Hepatocyte (in vitro differentiated cells and primary cell): ENCODE data around the genes HID1, CDR2L, ARMC7 and GRB2.

GRCh38 chr17:74567113-74567700, 21.3 kb upstream of the CD300C start:
- RAMPAGE, long total RNA, result no peak
- RRBS, result no CpG with 5 or more reads among the region's 4 CpGs

DNA sequence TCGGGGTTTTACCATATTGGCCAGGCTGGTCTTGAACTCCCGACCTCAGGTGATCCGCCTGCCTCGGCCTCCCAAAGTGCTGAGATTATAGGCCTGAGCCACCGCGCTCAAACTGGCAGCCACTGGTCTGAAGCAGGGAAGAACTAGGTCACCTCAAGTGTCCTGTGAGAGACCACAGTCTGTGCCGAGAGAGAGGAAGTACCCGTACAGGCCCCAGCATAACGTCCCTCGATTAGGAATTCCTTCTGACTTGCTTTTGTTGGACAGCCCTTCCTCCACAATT, 13.7 kb upstream of the CD300E start:
- RAMPAGE, long total RNA, result no peak
- RRBS, result no CpG with 5 or more reads among the region's 10 CpGs

- RAMPAGE, long total RNA, result no peak
- RRBS, result no CpG with 5 or more reads among the region's 26 CpGs
Observed at GRCh38 chr17:74744648-74745608, 3.5 kb upstream of the NHERF1 start.

- RAMPAGE, long total RNA, result no peak
- RRBS, result 38% methylated on average over 2 of the region's 19 CpGs
Observed at GRCh38 chr17:74759482-74760449, 11.3 kb downstream of the NHERF1 start.

DNA sequence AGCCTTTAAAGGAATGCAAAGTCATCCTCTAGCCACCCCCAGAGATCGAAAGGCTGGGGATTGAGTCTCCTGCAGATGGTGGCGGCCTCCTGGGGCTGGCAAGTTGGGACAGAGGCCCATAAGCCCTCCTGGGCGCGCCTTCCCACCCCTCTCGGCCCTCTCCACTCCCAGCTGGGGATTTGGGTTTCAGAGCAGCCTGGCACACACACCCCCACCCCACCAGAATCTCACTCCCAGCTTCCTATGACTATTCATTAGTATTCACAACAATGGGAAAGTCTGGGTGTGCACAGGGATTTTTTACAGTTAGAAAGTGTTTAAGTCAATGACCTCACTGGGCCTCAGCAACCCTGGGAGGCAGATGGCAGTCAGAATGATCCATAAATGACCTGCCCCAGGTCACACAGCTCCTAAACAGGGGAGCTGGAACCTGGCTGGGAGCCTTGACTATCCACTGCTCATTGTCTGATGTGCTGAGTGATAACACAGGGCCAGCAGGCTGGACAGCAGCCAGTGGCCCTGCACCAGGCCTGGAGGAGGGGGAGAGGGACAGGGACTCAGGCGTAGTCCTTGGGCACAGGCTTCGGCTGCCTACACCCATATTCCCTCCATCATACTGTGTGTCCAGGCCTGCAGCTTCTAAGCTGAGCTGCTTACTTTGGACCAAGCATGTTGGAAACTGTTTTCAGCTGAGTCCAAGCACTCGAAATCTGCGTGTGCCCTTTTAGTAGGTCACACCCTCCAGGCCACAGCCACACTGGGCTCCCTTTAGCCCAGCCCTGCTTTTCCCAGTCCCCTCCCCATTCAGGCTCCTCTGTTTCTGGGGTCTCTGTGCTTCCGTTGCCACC, 12.2 kb downstream of the NHERF1 start:
- RAMPAGE, long total RNA, result no peak
- RRBS, result no CpG with 5 or more reads among the region's 10 CpGs

- RAMPAGE, long total RNA, result no peak
- RRBS, result no CpG with 5 or more reads among the region's 17 CpGs
Observed at GRCh38 chr17:74771804-74772617, 4.1 kb downstream of the NAT9 start.

DNA sequence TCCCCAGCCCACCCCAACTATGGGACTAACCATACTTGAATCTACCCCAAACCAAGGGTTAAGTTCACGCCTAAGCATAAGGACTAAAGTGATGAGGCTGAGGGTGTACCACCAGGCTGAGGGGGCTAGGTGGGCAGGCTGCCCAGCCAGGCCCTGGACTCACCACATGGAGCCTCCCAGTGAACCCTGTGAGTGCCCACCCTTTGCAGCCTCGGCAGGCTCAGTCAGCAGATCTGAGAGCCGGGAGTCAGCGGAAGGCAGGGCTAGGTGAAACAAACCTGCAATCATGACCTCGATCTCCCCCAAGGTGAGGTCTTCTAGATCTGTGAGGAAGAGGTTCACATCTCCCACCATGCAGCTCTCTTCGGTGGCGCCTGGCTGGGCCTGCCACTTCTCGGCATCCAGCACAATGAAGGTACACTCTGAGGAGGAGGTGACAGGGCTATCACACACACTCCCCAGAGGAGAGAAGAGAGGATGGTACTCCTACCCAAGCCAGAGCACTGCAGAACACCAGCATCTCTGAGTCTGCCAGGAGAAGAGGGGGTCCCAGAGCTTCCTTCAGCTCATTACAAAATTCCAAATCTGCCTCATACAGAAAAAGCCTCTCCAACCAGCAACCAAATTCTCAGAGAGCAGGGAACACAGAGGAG, 3.4 kb downstream of the NAT9 start:
- RAMPAGE, long total RNA, result no peak
- RRBS, result no CpG with 5 or more reads among the region's 8 CpGs

DNA sequence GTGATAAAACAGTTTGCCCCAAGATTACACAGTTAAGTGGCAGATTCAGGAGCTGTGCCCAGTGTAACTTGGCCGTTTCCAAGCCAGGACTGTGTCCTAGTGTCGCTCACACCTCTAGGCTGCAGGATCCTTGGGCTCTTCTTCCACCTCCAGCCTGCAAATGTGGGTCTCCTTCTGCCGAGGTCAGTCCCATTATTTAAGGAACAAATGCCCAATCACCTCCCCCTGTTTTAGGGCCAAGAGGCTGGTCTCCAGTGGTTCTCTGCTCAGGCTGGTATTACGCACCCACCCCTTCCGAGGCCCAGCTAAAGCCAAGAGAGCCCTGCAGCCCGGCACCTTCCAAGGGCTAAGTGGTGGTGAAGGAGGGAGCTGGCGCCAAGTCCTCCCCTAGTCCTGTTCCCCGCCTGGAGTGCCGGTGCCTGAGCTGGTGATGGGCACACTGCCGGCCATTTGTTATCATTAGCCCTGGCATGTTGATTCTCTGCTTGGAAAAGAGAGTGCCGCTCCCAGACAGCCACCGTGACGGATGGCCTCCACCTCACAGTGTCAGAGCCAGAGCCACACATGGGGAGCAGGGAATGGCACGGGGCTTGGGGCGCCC, 32.0 kb downstream of the GRIN2C start:
- RAMPAGE, long total RNA, result no peak
- RRBS, result 97% methylated on average over 3 of the region's 15 CpGs

- RAMPAGE, long total RNA, result no peak
- RRBS, result 87% methylated on average over 2 of the region's 20 CpGs
Observed at GRCh38 chr17:74883082-74883837, 10.2 kb downstream of the FADS6 start.

- RAMPAGE, long total RNA, result no peak
- RRBS, result 2% methylated on average over 30 of the region's 60 CpGs
Observed at GRCh38 chr17:74972549-74973044, at the start of gene HID1. HID1 (minus strand) TSS chr17:74972759.

DNA sequence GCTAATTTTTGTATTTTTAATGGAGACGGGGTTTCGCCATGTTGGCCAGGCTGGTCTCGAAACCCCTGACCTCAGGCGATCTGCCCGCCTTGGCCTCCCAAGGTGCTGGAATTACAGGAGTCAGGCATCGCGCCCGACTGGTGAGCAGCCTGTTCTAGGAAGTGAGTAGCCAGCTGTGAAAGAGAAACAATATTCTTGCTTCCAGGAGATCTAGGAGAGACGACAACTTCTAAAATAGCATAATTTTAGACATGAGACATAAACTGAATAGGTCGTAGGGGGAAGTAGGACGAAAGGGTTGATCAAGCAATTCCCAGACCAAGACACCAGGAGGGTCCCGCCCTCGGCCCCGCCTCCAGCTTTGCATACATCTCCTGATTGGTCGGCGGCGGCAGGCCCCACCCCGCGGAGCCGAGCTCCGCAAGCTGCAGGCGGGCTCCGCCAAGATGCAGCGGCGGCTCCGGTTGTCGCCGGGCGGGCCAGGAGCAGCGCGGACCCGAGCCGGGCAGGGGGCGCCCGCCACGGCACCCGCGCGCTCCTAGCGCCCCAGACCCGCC, at the start of gene CDR2L:
Gene CDR2L, plus strand, starts transcription at position 444 of the 557 bp plus-strand sequence.
- RAMPAGE, long total RNA, result no peak
- RRBS, result 2% methylated on average over 9 of the region's 41 CpGs

GRCh38 chr17:75033544-75034229, 13.1 kb downstream of the ATP5PD start:
- RAMPAGE, long total RNA, result no peak
- RRBS, result 3% methylated on average over 7 of the region's 35 CpGs

GRCh38 chr17:75088867-75089413, 1.2 kb downstream of the SLC16A5 start:
- RAMPAGE, long total RNA, result no peak
- RRBS, result no CpG with 5 or more reads among the region's 3 CpGs

GRCh38 chr17:75109734-75110625, at the start of gene ARMC7:
ARMC7 (plus strand) TSS chr17:75109969.
- RAMPAGE, long total RNA, result no peak
- RRBS, result no CpG with 5 or more reads among the region's 70 CpGs

GRCh38 chr17:75240711-75241282, 20.6 kb downstream of the GGA3 start:
- RAMPAGE, long total RNA, result no peak
- RRBS, result no CpG with 5 or more reads among the region's 17 CpGs

DNA sequence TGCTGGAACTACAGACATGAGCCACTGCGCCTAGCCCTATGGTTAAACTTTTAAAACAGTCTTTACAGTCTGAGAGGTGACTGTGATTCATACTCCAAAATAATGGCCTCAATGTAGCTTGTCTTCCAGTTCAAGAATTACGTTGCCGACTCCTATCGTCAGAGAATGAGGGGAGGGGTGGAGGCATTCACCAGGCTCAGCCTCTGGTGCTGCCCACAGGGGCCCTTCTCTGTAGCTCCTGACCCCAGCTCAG, 1.3 kb downstream of the MIF4GD start:
- RAMPAGE, long total RNA, result no peak
- RRBS, result no CpG with 5 or more reads among the region's 4 CpGs

DNA sequence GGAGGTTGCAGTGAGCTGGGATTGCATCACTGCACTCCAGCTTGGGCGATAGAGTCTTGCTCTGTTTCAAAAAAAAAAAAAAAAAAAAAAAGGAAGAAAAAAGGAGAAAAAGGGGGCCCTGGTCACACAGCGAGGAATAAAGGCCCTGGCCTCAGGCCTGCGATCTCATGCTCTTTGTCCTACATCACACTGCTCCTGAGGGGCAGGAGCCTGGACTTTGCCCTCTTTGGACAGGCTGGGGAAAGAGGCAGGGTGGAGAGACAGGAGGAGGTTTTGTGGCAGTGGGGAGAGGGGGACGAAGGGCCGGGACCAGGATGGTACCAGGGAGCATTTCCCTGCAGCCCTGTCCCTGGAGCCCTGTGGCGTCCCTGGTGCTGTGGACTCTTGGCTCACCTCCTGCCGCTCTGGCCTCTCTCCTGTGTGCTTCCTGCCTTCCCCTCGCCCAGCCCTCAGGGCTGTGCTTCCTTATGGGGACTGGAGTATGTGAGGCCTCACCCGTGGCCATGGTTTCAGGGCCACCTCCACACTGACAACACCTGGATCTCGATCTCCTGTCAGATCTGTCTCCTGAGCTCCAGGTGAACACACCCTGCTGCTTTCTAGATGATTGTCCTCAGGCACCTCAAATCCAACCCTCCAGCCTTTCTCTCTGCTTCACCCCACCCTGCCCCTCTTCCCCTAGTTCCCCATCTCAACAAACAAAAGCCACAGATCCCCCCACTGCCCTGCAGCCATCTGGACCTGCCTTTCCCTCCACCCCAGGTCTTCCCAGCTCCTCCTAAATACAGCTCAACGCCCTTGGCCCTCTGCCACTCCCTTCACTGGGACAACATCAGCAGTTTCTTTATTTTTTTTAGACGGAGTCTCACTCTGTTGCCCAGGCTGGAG, 20.0 kb upstream of the SLC25A19 start:
- RAMPAGE, long total RNA, result no peak
- RRBS, result no CpG with 5 or more reads among the region's 12 CpGs

DNA sequence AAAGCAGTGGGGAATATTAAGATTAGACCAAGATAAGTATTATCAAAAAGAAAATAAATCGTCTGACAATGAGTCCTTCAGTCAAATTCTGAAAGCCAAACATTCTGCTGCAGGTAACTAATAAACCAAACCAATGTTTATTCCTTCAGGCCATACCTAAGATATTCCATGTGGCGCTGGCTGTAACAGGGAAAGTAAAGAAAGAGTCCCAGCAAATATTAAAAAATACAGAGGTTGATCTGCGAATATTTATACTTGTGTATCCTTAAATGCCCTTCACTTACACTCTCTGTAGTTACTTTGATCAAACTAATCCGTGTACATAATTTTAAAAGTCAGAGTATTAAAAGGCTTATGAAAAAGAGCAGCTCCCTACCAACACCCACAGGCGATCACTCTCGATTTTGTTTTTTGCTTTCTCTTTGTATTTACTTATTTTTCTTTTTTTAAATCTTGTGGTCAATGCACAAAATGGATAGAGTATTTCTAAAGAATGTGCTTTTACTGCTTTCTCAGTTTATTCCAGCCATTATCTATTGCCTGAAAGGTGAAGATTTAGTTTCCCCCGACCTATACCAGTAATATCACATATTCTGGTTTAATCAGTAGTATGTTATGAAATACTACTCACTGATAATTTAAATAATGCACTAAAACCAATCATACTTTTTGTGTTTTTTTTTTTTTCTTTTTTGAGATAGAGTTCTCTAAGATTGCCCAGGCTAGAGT, 10.1 kb downstream of the GRB2 start:
- RAMPAGE, long total RNA, result no peak
- RRBS, result no CpG with 5 or more reads among the region's 7 CpGs

DNA sequence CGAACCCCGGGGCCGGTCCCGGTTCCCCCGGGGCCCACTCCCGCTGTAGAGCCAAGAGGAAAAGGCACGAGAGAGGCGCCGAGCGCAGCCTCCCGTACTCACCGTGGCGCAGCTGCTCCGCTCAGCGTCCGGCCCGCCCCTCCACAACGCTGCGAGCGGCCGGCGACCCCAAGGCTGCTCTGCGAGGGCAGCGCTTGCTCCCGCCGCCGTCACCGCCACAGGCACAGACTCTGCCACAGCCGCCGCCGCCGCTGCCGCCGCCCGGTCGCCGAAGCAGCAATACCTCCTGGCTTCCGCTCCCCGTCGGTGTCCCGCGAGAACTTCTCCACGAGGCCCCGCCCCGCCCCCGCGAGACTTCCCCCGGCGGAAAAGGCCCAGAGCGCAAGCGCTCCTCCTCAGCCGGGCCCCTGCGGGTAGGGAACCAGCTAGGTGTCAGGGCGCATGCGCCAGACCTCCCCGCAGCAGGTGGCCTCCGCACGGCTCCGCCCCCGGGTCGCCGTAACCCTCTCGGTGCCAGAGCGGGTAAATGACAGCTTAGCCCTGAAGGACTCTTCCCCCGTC, at the start of gene GRB2:
Gene GRB2, minus strand, starts transcription at position 292 of the 561 bp plus-strand sequence.
- RAMPAGE, long total RNA, result no peak
- RRBS, result under 1% methylated on average over 36 of the region's 65 CpGs

- RAMPAGE, long total RNA, result no peak
- RRBS, result no CpG with 5 or more reads among the region's 9 CpGs
Observed at GRCh38 chr17:75557934-75558338, 29.7 kb upstream of the MYO15B start.